Metanephros (tissue), 2 donors: ENCODE measurements around the genes HTN1 and FDCSP.

- RAMPAGE, long total RNA = no peak
Observed at GRCh38 chr4:68569448-68569971, 6.6 kb downstream of the UGT2B17 start.

DNA sequence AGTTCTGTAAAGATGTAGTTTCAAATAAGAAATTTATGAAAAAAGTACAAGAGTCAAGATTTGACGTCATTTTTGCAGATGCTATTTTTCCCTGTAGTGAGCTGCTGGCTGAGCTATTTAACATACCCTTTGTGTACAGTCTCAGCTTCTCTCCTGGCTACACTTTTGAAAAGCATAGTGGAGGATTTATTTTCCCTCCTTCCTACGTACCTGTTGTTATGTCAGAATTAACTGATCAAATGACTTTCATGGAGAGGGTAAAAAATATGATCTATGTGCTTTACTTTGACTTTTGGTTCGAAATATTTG, 574 bp downstream of the UGT2B7 start:
- RAMPAGE, long total RNA = no peak

- RAMPAGE, long total RNA = no peak
Observed at GRCh38 chr4:69330306-69330905, 50.1 kb downstream of the UGT2B28 start.

GRCh38 chr4:69591308-69591799, 48.1 kb downstream of the UGT2A2 start:
- RAMPAGE, long total RNA = no peak

- RAMPAGE, long total RNA = no peak
Observed at GRCh38 chr4:69830626-69831549, 29.1 kb downstream of the SULT1E1 start.

DNA sequence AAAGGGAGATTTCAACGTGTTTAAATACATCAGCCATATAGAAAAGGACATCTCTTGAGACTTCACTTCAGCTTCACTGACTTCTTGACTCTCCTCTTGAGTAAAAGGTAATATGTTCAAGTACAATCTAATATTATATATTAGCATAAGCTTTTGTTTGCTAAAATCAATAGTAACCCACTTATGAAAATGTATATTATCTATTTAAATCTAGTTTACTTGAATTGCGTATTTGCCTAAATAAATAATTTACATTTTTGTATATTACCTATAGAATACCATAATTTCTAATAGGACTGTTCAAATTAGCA, at the start of gene HTN1:
Gene HTN1 (plus strand): TSS at position 50 of the 311 bp plus-strand sequence.
- RAMPAGE, long total RNA = no peak

DNA sequence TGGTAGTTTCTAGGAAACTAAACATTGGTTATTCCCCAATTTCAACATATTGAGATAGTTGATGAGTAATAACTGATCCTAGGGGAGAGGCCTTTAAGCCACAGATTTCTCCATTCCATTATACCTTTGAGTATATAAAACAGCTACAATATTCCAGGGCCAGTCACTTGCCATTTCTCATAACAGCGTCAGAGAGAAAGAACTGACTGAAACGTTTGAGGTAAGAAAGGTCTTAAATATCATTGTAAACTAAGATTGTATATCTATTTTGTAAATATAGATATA, at the start of gene FDCSP:
Gene FDCSP (plus strand): TSS at position 162 of the 285 bp plus-strand sequence.
- RAMPAGE, long total RNA = no peak

- RAMPAGE, long total RNA = no peak
Observed at GRCh38 chr4:70716947-70717586, 4.7 kb upstream of the RUFY3 start.

GRCh38 chr4:70728107-70728755, 6.5 kb downstream of the RUFY3 start:
- RAMPAGE, long total RNA = no peak

- RAMPAGE, long total RNA = no peak
Observed at GRCh38 chr4:70833004-70833400, 6.7 kb downstream of the GRSF1 start.

DNA sequence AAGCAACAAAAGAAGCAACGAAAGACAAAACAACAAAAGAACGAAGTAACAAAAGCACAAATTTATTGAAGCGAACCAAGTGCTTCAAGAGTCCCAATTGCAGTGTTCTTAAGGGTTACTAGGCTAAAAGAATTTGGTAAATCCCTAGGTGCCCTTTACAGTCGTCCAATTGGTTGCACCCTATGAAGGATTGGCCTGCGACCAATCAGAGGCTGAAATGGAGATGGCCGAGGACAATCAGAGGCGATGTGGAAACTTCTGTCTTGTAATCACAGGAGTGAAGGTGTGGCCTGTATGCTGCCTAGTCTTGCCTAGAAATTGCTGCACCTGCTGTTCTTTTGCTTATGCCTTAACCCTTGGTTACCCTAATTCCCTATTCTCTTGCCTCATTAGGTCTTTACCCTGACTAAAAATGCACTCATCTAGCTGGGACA, 1.1 kb upstream of the DCK start:
- RAMPAGE, long total RNA = no peak

DNA sequence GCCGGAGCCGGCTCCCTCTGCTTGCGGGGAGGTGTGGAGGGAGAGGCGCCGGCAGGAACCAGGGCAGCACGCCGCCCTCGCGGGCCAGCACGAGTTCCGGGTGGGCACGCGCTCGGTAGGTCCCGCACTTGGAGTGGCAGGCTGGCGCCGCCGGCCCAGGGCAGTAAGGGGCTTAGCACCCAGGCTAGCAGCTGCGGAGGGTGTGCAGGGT, 66.3 kb upstream of the SLC4A4 start:
- RAMPAGE, long total RNA = no peak

GRCh38 chr4:71259784-71260426, 72.8 kb downstream of the SLC4A4 start:
- RAMPAGE, long total RNA = no peak

- RAMPAGE, long total RNA = no peak
Observed at GRCh38 chr4:71765395-71765781, 18.5 kb downstream of the GC start.

GRCh38 chr4:72766536-72766819, 197.5 kb upstream of the ADAMTS3 start:
- RAMPAGE, long total RNA = no peak

DNA sequence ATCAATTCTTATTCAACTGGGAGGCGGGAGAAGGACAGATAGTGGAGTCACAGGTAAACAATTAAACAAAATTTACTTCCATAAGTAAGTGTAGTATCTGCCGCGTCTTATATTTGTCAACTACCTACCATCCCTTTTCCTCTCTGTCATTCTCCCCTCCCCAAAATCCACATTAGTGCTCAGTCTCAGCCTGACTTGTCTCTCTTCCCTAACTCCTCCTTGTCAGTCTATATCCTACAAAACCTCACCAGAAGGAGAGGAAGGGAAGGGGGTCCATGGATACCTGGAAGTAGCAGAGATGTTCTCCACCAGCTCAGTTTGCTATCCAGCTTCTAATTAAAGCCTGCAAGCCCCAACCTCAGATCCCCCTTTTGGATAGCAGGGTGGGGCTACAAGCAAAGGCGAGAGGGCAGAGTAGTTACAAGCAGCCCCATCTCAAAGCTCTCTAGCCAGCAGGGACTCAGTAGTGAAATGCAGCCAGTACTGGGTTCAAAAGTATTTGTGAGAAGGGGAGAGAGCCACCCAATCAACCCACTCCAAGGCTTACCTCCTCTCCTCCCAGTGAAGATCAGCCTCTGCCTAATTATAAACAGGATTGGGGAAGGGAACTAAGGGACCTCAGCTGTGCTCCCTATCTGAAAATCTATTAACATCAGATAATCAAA, 82.8 kb upstream of the COX18 start:
- RAMPAGE, long total RNA = no peak

GRCh38 chr4:73221633-73222282, 36.8 kb downstream of the ANKRD17 start:
- RAMPAGE, long total RNA = no peak

GRCh38 chr4:73397537-73397997, 6.5 kb upstream of the ALB start:
- RAMPAGE, long total RNA = no peak

GRCh38 chr4:73421076-73421781, 14.8 kb upstream of the AFP start:
- RAMPAGE, long total RNA = no peak

- RAMPAGE, long total RNA = no peak
Observed at GRCh38 chr4:73520795-73521268, 39.3 kb downstream of the AFM start.